Karpas-422 (cell line): ENCODE results near the genes RAB3D, SWSAP1, ZNF69, ZNF799 and ZNF564.

DNA sequence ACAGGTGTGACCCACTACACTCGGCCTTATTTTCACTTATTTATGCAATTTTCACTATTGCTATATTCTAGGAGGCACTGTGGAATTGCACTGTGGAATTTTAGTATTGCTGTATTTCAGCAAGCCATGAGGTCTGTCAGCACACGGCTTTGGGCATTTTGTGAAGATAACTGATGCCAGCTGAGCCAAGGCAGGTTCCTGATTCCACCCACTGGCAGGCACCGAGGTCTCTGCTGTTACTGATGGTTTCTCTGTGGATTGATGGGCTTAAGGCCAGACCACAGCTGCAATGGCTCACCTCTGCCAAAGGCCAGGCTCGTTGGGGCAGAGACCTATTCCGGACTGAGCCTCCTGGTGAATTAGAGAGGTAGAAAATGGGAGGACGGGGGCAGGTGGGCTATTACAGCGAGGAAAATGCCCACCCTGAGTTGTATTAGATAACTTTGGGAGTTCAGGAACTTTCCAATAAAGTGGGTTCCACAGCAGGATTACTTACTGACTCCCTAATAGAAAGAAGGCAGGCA is 5.4 kb upstream of the LDLR start:
- PRO-cap = no peak
- RAMPAGE, long total RNA = no peak

DNA sequence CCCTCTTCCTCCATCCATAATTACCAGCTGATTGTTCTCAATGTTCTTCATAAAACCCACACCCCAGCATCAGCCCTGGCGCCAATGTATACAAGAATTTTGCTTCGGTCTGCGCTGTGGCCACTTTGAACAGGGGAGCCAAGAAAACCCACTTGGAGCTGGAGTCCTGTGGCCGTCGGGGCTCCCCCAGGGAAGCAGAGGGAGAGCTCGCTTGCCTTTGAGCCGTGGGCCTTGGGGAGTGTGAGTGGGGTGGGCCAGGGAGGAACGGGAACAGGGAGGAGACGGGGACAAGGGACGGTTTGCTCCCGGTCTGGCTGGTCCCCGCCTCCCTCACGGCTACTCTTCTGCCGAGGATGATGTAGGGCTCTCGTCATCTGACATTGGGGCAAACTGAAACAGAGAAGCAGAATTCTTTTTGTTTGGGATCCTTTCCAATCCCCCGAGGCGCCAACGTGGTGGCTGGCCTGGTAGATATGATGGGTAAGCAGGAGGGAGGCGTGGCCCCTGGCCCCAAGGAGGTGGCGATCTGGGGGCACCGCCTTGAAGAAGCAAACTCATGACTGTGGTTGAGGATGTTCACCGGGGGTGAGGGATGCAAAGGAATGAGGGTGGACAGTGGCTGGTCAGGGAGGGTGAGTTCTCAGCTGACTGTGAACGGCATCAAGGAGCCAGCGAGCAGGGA is 10.8 kb upstream of the SPC24 start:
- PRO-cap = no peak
- RAMPAGE, long total RNA = no peak

DNA sequence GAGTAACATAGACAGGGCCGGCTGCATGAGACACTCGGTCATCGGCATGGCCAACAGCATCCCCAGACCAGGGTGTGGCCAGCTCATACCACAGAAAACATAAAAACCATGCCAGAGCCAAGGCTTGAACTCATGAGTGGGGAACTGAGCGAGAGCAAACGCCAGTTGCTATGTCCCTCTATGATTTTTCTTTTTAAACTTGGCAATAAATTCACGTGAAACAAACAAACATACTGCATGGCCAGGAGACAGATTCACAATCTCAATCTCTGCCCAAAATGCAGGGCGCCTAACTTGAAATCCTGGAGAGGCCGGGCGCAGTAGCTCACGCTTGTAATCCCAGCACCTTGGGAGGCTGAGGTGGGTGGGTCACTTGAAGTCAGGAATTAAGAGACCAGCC is 16.9 kb downstream of the KANK2 start:
- PRO-cap = no peak
- RAMPAGE, long total RNA = no peak

DNA sequence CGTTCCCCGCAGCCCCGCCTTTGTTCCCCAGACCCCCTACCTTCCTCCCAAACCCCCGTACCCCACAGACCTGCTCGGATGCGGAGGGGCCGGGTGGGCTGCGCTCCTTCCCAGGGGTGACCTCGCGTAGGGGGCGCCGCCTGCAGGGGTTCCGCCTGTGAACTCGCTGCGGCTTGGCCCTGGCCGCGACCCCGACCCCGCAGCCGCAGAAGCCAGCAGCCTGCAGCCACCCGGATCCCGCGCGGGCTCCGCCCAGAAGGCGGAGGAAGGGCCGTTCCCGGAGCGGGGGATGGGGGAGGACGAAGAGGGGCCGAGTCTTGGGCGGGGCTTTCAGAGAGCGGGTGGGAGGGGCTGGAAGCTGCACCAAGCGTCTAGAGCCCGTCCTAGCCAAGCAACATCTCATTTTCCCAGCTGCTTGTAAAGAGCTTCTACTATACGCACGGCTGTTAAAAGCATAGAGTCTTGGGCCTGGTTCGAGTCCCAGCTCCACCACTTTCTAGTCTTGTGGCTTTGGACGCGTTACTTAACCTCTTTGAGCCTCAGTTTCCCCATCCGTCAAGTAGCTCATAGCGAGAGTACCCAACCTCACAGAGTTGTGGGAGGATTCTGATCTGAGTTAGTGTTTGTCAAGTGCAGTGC is at the start of gene RAB3D:
TSS of gene RAB3D (minus strand) at position 259 of the 639 bp plus-strand sequence.
- PRO-cap = bidirectional peak, plus-strand start at position 402 of the sequence, minus-strand start at position 241 of the sequence
- RAMPAGE, long total RNA = no peak

GRCh38 chr19:11344277-11344958 is 1.6 kb downstream of the TMEM205 start:
- PRO-cap = no peak
- RAMPAGE, long total RNA = no peak

GRCh38 chr19:11361474-11361944 is 6.3 kb downstream of the PLPPR2 start:
- PRO-cap = no peak
- RAMPAGE, long total RNA = no peak

GRCh38 chr19:11374322-11375369 is at the start of gene SWSAP1:
Gene SWSAP1 (plus strand): TSS chr19:11374666.
- PRO-cap = bidirectional peak, plus-strand start at chr19:11374686, minus-strand start at chr19:11374524; bidirectional peak, plus-strand start at chr19:11375233, minus-strand start at chr19:11374931
- RAMPAGE, long total RNA = start-site peak on the plus strand at chr19:11374700-11374732, 43 and 48 reads in 2 replicates

GRCh38 chr19:11442142-11442528 is 6.7 kb downstream of the PRKCSH start:
- PRO-cap = no peak
- RAMPAGE, long total RNA = no peak

DNA sequence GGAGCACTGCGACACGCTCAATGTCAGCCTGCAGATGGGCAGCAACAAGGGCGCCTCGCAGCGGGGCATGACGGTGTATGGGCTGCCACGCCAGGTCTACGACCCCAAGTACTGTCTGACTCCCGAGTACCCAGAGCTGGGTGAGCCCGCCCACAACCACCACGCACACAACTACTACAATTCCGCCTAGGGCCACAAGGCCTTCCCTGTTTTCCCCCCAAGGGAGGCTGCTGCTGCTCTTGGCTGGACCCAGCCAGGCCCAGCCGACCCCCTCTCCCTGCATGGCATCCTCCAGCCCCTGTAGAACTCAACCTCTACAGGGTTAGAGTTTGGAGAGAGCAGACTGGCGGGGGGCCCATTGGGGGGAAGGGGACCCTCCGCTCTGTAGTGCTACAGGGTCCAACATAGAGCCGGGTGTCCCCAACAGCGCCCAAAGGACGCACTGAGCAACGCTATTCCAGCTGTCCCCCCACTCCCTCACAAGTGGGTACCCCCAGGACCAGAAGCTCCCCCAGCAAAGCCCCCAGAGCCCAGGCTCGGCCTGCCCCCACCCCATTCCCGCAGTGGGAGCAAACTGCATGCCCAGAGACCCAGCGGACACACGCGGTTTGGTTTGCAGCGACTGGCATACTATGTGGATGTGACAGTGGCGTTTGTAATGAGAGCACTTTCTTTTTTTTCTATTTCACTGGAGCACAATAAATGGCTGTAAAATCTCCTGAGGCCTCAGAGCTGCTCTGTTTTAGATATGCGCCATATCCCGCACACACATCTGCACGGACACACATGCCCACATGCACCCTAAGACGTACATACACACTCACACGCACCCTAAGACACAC is 9.2 kb downstream of the ELOF1 start:
- PRO-cap = no peak
- RAMPAGE, long total RNA = no peak

DNA sequence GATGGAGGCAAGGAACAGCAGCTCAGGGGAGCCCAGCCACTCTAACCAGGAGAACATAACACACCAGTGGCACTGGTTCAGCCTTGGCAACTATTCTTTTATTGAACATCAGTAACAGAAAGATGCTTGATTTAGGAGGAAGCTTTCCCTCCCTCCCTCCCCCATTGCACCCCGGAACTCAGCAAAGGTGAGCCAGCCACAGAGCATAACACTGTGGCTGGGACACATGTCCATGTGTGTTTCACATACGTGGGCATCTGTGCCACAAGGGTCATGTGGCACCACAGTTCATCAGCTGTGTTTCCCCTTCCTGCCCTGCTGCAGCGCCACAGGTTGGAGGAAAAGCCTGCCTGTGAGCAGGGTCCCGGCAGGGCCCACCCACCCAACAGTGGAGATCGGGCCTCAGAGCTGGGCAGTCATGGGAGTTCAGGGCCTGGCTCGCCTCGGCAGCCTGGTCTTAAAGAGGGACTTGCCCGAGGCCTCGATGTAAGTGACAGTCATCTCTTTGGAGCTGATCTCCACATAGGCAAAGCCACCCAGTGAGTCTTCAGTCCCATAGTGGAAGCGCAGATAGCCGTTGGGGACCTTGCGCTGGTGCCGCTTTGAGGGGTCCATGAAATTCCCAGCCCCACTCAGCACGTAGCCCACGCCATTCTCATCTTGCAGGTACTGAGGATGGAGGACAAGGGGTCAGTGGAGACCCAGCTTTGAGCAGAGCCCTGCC is 2.7 kb downstream of the ACP5 start:
- PRO-cap = no peak
- RAMPAGE, long total RNA = no peak

DNA sequence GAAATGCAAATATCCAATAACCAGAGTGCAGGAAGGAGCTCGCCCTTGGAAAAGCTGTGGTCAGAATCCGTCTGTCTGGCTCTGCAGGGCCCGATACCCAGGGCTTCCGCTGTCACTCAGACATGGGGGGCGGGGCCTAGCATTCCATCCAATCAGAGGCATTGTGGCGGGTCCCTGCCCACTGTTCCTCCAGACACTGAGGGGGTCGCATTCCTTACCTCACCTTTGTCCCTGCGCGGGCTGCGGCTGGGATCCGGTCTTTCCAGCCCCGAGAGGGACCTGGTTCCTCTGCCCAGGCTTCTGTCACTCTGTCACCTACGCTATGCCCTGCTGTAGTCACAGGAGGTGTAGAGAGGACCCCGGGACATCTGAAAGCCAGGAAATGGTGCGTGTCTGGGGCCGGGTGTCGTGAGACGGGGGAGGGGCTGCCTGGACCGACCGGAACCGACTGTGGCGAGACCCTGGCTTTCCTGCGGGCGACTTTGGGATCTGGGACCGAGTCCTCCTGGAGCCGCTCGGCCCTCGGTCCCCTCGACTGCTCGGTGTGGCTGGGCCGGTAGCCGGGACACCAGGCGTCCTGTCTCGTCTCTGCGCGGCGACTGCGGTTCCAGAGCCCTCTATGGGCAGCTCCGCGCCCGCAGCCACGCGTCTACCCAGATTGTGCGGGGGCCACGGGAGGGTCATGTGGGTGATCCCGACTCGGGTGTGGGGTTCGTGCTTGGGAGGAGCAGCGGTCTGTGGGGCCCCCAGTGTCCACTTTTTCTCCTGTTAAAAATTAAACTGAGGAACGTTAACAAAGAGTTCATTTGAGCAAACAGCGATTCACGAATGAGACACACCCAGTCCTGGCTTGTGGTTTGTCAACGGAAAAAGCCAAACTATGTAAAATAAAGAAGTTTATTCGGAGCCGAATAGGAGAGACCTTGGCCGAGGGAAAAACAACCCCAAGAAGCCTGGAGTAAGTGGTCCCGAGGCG is at the start of gene ZNF69:
TSS of gene ZNF69 (plus strand) at position 181 of the 976 bp plus-strand sequence.
- PRO-cap = no peak
- RAMPAGE, long total RNA = start-site peak on the plus strand centred at position 207 of the sequence, 60 bp wide, 35 and 21 reads in 2 replicates

DNA sequence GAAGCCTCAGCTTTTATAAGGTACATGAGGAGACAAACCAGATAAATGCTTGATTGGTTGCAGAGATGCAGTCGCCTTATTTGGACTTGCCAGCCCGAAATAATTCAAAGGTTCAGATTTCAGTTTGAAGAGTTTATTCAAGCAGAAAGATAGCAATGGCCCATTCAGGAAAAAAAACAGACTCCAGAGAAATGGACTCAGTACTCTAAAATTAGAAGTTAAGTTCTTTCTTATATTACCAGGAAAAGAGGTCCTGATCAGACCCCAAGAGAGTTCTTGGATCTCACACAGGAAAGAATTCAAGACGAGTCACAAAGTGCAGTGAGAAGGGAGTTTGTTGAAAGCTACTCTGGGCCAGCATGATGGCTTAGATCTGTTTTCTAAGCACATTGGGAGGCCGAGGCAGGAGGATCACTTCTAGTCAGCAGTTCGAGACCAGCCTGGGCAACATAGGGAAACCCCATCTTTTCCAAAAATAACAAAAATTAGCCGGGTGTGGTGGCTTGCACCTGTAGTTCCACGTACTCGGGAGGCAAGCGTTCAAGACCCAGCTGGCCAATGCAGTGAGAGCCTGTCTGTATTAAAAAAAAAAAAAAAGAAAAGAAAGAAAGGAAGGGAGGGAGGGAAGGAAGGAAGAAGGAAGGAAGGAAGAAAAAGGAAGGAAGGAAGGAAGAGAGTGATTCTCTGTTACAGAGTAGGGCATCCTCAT is 3.4 kb downstream of the ZNF69 start:
- PRO-cap = no peak
- RAMPAGE, long total RNA = no peak

DNA sequence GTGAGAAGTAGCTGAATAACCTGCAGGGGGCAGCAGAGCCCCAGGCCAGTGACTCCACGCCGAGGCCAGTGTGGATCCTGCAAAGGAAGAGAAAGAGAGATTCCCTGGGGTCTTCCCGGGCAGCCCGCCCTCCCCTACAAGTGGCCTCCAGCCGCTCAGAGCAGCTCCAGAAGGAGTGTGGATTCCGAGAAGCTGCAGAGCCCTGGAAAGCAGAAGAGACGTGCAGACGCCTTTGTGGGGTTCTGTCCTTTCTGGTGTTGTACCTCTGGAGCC is 869 bp upstream of the ZNF763 start:
- PRO-cap = no peak
- RAMPAGE, long total RNA = no peak

DNA sequence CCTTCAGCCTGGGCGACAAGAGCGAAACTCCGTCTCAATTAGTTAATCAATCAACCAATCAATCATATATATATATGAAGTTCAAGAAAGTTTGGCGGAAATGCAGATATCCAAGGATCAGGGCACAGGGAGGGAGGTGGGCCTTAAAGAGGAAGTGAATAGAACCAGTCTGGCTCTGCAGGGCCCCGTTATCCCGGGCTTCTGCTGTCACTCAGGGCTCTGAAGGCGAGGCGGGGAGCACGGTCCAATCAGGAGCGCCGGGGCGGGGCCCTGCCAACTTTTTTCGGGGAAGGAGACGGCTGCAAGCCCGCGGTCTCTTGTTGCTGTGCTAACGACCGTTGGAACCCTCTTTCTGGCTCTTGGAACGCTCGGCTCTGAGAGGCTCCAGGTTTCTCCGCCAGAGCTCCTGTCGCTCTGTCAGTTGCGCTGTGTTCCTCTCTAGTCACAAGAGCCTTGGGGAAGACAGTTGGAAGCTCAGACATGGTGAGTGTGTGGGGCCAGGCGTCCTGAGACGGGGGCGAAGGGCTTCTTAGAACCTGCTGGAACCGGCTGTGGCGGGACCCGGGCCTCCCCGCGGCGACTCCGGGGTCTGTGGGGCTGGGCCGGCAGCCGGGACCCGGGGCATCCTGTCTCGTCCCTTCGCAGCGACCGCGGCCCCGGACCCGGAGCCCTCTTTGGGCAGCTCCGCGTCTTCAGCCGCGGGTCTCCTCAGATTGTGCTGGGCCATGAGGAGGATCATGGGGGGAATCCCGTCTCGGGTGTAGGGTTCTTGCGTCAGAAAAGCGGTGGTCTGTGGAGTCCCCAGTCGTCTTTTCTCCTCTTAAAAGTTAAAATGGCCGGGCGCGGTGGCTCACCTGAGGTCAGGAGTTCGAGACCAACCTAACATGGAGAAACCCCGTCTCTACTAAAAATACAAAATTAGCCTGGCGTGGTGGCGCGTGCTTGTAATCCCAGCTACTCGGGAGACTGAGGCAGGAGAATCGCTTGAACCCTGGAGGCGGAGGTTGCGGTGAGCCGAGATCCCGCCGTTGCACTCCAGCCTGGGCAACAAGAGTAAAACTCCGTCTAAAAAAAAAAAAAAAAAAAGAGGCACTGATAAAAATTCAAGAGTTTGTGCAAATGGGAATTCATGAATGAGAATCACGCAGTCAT is 27.8 kb downstream of the ZNF844 start:
- PRO-cap = bidirectional peak, plus-strand start at position 276 of the sequence, minus-strand start at position 162 of the sequence
- RAMPAGE, long total RNA = start-site peak on the plus strand centred at position 297 of the sequence, 48 bp wide, 56 and 34 reads in 2 replicates

DNA sequence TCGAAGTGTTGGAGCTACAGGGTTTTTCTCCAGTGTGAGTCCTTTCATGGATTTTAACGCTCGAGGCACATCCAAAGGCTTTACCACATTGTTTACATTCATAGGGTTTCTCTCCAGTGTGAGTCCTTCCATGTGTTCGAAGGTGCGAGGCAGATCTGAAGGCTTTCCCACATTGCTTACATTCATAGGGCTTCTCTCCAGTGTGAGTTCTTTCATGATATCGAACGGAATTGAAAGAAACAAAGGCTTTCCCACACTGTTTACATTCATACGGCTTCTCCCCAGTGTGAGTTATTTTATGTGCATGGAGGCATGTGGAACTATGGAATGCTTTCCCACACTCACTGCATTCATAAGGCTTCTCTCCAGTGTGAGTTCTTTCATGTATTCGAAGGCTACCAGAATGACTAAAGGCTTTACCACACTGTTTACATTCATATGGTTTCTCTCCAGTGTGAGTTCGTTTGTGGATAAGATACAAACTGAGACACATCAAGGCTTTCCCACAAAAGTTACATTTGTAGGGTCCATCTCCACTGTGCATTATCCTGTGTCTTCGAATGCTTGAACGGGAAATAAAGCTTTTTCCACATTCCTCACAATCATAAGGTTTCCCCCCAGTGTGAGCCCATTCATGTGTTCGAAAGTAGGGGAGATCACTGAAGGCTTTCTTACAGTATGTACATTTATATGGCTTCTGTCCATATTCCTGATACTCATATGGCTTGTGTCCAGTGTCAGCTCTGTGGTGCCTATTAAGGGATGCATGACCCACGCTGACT is 5.4 kb upstream of the ZNF20 start:
- PRO-cap = no peak
- RAMPAGE, long total RNA = no peak

- PRO-cap = no peak
- RAMPAGE, long total RNA = no peak
Measured at GRCh38 chr19:12296620-12296986, 1.9 kb upstream of the ZNF44 start.

DNA sequence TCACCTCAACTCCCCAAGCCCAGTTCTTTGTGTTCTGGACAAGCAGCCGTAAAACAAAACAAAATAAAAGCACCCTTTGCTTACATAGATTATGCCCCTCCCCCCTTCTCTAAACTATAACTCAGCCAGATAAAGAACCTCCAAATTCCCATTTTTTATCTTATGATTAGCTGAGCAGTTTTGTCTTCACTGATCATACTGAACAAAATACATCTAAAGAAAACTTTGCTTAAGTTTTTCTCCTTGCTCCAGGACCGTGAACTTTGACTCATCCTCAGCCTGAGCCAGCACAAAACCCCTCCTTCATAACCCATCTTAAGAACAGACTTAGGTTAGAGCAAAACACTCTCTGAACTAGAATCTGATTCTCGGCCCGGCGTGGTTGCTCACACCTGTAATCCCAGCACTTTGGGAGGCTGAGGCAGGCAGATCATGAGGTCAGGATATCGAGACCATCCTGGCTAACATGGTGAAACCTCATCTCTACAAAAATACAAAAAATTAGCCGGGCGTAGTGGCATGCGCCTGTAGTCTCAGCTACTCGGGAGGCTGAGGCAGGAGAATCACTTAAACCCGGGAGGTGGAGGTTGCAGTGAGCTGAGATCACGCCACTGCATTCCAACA is 6.0 kb downstream of the ZNF442 start:
- PRO-cap = no peak
- RAMPAGE, long total RNA = no peak

- PRO-cap = unidirectional peak, plus-strand start at chr19:12400815
- RAMPAGE, long total RNA = no peak
Measured at GRCh38 chr19:12400048-12400934, 780 bp downstream of the ZNF799 start.

DNA sequence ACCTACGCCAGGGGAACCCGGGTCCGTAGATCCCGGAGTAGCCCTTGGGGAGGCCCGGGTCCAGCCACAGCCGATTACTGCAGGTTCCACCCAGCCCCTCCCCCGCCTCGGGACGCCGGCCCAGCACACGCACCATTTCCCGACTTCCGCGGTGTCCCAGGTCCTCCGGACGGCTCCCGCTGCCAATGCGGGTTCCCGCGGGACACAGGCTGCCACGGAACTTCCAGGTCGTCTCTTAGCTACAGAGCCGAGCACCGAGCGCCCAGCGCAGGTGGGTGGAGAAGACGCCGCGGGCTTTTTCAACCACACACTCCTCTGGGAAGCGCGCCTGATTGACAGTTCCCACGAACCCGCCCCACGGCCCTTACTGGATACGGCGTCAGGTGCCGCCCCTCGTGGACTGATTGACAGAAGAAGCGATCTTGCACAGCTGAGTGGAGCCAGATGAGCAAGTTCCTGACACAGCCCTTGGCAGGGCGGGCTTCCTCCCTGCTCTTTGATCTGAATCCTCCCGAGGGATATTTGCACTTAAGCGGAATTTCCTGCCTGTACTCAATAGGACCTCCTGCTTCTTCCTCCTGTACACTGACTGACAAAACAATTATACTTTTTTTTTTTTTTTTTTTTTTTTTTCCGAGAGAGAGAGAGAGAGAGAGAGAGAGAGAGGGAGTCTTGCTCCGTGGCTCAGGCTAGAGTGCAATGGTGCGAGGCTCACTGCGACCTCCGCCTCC is at the start of gene ZNF799:
TSS of gene ZNF799 (minus strand) at position 337 of the 731 bp plus-strand sequence.
- PRO-cap = bidirectional peak, plus-strand start at position 451 of the sequence, minus-strand start at position 273 of the sequence
- RAMPAGE, long total RNA = no peak

GRCh38 chr19:12550888-12552038 is at the start of gene ZNF564:
Gene ZNF564 (minus strand): TSS chr19:12551482.
- PRO-cap = bidirectional peak, plus-strand start at chr19:12551728, minus-strand start at chr19:12551482
- RAMPAGE, long total RNA = start-site peak on the minus strand at chr19:12551442-12551508, 84 and 86 reads in 2 replicates